Zone of skin (tissue), 1 donor: ENCODE results near the gene ANKRD66.

- RRBS: no CpG with 5 or more reads among the region's 15 CpGs
Measured at GRCh38 chr6:44456579-44457202, 69.2 kb downstream of the CDC5L start.

- RRBS: no CpG with 5 or more reads among the region's 23 CpGs
Measured at GRCh38 chr6:44542313-44543264, 155.1 kb downstream of the CDC5L start.

DNA sequence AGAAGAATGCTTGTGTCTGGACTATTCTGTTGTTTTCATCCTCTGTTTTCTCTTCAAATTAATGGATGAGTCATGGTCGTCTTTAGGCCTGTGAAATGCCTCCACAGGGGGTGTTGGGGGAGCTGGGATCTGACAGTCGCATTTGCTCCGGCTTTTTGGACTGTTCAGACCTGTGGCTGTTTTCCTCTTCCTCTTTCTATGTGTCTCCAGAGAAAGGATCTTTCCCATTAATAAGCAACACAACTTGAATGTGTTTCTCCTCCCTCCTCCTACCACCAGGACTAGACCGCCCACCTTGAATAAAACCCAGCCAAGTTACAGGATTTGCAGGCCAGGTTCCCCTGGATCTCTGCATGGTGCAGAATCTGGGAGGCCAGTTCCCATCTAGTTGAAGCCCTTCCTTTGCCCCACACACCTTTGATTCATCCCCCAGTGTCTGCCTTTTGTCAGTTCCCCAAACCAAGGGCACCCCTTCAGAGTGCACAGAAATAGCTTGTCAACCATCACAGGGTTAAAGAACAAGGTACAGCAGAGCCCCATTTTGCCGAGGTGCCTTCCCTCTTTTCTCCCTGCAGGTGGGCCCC lies 280.0 kb downstream of the CDC5L start:
- RRBS: no CpG with 5 or more reads among the region's 5 CpGs

DNA sequence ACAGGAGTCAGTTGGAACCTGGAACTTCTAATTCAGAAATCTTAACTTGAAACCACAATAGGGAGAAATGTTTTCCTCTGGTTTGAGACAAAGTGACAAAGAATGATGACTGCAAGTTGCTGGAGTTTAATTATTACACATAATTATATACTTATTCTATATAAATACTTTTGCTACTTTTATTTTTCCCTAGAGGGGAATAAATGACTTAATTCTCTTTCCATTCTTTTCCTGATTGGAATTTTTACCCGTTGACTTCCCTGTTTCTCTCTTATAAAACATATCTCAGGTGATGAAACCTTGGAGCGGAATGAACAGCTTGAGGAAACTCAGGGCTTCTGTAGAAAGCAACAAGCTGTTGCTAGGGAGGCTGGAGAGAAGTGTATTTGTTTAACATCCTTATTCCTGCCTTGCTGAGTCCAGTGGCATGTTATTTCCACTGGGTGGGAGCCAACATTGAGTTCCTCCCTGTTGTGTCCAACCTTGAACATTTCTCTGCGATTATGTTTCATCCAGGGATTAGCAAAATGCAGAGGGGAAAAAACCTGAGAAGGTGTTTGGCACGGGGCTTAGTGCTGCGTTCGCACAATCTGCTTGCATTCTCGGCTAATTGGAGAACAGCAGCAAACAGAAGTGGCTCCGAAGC lies 412.5 kb downstream of the CDC5L start:
- RRBS: no CpG with 5 or more reads among the region's 8 CpGs

- RRBS: no CpG with 5 or more reads among the region's 7 CpGs
Measured at GRCh38 chr6:45376739-45377160, 984 bp downstream of the SUPT3H start.

GRCh38 chr6:45378338-45378719 lies 595 bp upstream of the SUPT3H start:
- RRBS: no CpG with 5 or more reads among the region's 20 CpGs

DNA sequence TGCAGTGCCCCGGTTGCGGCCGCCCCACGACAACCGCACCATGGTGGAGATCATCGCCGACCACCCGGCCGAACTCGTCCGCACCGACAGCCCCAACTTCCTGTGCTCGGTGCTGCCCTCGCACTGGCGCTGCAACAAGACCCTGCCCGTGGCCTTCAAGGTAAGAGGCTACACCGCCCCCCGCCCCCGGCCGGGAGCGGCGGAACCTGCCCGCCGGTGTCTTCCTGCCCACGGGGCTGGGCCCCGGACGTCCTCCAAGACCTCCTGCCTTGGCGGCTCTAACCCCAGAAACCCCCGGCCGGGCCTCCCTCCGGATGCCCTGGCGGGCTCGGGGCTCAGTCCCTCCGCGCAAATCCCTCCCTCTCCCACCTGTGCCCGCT lies 45.1 kb upstream of the SUPT3H start:
- RRBS: 1% methylated on average over 16 of the region's 36 CpGs

DNA sequence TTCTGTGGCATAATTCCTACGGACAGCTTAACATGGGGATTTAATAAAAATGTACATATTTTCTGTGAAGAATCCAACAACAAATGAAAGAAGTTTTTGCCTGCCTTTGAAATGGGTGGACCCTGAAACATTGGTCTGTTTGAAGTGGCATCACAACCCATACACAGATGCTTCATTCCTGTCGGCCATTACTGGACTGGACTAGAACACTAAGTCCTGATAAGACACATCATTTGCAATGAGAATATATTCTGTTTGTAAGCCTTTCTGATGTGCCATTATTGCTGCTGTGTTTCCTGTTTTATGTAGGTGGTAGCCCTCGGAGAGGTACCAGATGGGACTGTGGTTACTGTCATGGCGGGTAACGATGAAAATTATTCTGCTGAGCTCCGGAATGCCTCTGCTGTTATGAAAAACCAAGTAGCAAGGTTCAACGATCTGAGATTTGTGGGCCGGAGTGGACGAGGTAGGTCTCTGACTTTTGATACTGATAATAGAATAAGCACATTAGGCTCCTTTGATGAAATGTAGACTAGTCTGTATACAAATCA lies 53.9 kb upstream of the SUPT3H start:
- RRBS: no CpG with 5 or more reads among the region's 9 CpGs

GRCh38 chr6:45677168-45677926 lies 299.6 kb upstream of the SUPT3H start:
- RRBS: no CpG with 5 or more reads among the region's 15 CpGs

GRCh38 chr6:45968947-45969646 lies 46.6 kb downstream of the CLIC5 start:
- RRBS: no CpG with 5 or more reads among the region's 7 CpGs

GRCh38 chr6:45970187-45970717 lies 45.4 kb downstream of the CLIC5 start:
- RRBS: no CpG with 5 or more reads among the region's 2 CpGs

DNA sequence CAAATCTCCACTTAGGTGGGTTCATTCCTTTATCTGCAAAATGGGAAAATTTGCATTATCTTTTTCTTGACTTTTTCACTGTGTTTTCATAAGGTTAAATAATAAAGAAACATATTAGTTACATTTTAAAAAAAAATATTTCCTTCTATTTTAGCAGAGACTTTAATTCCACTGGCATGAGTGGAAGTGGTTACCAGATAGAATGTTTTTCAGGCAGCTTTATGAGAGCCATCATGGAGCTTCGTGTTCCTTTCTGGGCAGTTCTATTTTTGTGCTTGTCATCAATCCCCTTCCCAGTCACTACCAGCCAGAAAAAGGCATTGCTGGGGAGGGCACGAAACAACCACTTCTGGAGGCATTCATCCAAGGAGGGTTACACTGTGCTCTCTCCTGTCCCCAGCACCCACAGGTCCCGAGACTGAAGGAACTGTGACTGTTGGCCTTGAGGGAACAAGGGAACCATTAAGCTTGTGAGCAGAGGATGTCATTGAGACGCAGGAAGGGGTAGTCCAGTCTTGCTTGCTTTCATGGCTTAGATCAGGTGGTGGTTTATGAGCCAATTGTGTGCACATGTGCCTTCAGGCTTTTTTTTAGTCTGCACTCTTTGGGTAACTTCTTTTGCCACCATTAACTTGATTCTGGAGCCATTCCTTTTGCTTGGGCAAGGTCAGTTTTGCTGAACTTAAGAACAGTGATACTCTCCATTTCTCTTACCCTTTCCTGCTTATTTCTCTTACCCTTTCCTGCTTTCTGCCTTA lies 20.1 kb upstream of the ENPP5 start:
- RRBS: no CpG with 5 or more reads among the region's 4 CpGs

GRCh38 chr6:46379189-46379634 lies 112.0 kb downstream of the RCAN2 start:
- RRBS: no CpG with 5 or more reads among the region's 3 CpGs

DNA sequence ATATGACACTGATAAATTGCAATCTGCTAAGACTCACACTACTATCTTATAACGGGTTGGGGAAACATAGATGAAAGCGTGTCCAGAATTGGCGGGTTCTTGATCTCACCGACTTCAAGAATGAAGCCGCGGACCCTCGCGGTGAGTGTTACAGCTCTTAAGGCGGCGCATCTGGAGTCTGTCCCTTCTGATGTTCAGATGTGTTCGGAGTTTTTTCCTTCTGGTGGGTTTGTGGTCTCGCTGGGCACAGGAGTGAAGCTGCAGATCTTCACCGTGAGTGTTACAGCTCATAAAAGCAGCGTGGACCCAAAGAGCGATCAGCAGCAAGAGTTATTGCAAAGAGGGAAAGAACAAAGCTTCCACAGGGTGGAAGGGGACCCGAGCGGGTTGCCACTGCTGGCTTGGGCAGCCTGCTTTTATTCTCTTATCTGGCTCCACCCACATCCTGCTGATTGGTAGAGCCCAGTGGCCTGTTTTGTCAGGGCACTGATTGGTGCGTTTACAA lies 86.2 kb downstream of the RCAN2 start:
- RRBS: no CpG with 5 or more reads among the region's 18 CpGs

GRCh38 chr6:46427608-46428224 lies 63.5 kb downstream of the RCAN2 start:
- RRBS: no CpG with 5 or more reads among the region's 5 CpGs

- RRBS: no CpG with 5 or more reads among the region's 2 CpGs
Measured at GRCh38 chr6:46746608-46747055, at the start of gene ANKRD66. TSS of gene ANKRD66 (plus strand) at chr6:46746933.

GRCh38 chr6:46771095-46771612 lies 22.0 kb upstream of the MEP1A start:
- RRBS: no CpG with 5 or more reads among the region's 7 CpGs

- RRBS: no CpG with 5 or more reads among the region's 3 CpGs
Measured at GRCh38 chr6:46772536-46773298, 20.5 kb upstream of the MEP1A start.

GRCh38 chr6:47230556-47231108 lies 79.1 kb downstream of the TNFRSF21 start:
- RRBS: no CpG with 5 or more reads among the region's 6 CpGs